ENCODE data around the gene SETD6.

DNA sequence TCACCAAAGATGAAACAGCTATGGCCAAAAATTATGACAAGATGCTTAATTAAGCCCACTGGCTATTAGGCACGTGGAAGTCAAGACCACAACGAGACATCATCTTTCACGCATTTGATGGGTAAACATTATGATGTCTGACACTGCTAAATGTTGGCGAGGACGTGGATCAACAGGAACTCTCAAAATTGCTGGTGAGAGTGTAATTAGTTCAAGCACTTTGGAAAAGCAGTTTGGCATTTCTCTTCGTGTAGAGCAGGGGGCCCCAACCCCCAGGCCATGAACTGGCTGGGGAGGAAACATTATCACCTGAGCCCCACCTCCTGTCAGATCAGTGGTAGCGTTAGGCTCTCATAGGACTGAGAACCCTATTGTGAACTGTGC lies 39.6 kb upstream of the ADGRG1 start:
- PRO-cap = no peak

DNA sequence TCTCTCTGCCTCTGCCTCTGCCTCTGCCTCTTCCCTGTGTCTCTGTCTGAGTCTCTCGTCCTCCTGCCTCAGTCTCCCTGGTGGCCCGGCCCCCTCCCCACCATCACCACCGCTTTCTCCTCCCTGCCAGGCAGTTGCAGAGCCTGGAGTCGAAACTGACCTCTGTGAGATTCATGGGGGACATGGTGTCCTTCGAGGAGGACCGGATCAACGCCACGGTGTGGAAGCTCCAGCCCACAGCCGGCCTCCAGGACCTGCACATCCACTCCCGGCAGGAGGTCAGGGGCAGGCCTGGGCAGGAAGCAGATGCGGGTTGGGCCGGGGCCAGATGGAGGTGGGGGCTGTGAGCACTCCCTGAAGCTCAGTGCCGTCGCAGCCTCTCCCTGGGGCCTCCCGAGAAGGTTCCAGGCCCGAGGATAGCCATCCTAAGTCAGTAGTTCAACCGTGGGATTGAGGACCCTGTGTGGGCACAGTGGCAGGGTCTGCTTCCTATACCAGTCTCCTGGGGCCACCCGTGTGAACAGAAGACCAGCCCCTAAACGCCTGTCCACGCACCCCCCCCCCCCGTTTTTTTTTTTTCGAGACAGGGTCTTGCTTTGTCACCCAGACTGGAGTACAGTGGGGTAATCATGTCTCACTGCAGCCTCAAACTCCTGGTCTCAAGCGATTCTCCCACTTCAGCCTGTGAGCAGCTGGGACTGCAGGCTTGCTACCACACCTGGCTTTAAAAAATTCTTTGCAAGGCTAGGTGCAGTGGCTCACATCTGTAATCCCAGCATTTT lies 14.1 kb upstream of the ADGRG3 start:
- PRO-cap = no peak

DNA sequence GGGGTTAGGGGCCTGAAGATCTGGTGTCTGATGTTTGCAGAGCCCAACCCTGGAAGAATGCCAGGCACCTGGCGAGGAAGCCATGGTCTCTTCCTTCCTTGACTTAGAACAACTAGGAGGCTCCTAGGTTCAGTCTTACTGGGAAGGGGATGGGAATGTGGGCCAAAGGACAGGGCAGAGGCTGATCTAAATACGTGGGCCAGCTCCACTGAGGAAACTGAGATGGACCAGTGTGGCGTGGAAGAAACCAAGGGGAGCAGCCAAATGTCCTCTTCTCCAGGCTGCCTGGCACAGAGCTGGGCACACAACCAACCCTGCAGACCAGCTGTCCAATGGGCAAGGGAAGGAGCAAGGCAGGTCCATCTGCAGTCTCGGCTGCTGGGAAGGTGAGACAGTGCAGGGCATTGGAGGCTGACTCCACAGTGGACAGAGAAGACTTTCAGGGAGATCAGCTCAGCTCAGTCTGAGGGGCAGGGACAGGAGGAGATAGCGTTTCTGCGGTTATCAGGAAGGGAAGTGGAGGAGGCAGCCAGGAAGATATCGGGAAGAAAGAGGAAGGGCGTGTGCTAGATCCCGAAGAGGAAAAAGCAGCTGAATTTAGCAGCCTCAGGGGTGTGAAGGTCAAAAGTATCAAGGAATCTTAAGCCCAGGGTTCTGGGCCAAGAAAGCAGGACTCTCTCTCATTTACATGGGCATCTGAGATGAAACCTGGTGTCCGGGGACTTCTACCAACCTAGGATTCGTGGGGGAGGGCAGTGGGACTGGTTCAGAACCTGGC lies 2.0 kb downstream of the KIFC3 start:
- PRO-cap = no peak

DNA sequence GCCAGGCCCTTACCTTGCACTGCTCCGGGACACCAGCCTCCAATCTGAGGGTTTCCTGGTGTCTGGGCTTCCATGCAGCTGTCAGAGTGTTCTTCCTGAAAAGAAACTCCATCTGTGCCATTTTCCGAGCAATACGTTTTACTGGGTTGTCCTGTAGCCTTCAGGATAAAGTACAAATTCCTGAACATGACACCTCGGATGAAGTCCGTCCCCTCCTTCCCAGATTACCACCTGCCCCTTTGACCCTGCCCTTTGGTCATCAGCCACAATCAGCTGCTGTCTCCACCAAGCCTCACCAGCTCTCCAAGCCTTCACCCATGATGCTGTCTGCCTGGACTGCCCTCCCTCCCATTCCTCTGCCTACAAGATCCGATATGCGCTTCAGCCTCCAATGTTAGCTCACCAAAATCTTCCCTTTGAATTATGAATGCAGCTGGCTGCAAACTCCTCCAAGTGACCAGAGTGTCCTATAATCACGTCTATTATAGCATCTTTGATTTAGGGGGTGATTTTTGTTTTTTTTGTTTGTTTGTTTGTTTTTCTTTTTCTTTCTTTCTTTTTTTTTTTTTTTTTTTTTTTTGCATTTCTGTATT lies 60.5 kb upstream of the KIFC3 start:
- PRO-cap = no peak

DNA sequence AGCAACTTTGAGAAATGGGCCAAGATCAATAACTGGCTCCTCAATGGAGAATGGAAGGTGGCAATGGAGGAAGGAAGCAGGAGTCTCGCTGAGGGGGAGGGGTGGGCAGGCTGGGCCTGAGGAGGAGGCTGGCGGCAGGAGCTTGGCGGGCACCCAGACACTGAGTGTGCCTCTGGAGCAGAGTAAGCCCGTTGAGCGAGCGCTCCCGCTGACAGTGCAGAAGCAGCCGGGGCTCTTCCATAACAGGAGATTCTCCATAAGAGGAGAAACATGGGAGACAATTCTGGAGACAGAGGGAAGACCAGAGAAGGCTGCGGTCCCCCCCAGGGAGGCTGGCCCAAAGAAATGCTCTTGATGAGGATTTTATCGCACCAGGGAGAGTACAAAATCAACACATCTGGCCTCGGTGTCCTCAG lies 2.9 kb upstream of the MMP15 start:
- PRO-cap = no peak

DNA sequence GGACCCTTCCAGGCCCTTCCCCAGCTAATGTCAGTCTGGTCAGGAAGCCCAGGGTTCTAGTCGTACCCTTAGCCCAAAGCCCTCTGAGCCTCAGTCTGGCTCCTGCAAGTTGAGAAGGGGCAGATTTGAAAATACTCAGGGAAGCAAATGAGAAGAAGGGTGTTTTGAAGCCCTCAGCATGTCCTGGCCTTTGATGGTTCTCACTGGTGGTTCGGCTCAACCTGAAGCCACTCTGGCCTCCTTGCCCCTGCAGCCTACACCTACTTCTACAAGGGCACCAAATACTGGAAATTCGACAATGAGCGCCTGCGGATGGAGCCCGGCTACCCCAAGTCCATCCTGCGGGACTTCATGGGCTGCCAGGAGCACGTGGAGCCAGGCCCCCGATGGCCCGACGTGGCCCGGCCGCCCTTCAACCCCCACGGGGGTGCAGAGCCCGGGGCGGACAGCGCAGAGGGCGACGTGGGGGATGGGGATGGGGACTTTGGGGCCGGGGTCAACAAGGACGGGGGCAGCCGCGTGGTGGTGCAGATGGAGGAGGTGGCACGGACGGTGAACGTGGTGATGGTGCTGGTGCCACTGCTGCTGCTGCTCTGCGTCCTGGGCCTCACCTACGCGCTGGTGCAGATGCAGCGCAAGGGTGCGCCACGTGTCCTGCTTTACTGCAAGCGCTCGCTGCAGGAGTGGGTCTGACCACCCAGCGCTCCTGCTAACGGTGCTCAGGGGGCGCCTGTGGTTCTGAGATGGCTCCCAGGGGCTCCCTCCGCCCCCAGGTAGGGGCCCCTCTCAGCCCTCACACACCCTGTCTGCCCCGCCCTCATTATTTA lies 19.4 kb downstream of the MMP15 start:
- PRO-cap = no peak

- PRO-cap = no peak
These were observed 14.4 kb downstream of the CFAP20 start for GRCh38 chr16:58114627-58115375.

DNA sequence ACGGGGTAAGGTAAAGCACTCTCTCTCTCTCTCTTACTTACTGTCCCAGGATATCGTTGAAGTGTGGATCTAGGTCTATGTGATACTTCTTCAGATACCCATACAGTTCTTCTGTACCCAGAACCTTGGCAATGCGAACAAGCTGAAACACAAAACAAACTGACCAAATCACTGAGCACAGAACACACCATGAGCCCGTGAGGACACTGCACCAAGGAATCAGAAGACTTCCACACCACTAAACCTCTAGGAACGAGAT lies 31.4 kb downstream of the CSNK2A2 start:
- PRO-cap = no peak

- PRO-cap = no peak
These were observed 23.4 kb upstream of the PRSS54 start for GRCh38 chr16:58318241-58318610.

DNA sequence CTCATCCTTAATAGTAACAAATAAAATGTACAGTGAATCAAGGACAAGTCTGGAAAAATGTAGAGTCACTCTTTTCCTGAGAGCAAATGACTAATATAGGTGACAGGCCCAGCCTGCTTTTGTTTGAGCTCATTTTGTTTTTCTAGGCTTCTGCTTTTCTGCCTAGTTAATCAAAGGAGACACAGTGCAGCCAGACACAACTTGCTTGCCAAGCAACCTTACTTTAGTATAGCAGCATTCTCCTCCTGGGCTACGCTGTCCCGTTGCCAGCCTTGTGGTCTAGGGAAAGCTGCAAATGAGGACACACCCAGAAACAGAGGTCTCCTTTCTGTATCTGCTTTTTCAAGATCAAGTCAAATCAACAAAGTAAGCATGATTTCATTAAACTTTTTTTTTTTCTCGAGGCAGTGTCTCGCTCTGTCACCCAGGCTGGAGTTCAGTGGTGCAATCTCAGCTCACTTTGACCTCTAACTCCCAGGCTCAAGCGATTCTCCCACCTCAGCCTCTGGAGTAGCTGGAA lies 17.1 kb downstream of the GINS3 start:
- PRO-cap = no peak

DNA sequence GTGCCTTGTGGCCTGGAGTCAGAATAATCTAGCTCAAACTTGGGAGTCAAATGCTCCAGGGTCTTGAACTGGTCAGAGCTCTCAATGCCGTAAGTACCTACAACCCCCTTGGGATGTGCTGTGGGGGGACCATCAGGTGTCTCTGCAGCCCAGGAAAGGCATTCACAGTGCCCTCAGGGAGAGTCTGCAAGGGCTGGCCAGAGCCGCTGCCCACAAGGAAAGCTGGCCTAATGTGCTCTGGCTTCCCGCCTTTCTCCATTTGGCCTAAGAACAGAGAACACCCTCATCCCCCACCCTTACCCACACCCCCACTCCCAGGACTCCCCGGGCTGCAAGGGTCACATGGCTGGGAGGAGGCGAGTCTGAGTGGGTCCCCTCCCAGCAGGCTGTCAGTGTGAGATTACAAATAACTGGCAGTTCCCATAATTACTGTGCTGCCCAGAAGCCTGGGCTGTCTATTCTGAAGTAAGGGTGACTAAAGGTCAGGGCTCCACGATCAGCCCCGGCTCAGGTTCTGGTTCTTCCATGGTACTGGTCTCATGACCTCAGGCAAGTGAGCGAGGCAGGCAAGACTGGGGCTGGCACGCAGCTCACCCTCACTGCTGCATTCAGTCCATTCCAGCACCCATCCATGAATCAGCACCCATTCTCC lies 41.7 kb downstream of the GINS3 start:
- PRO-cap = no peak

GRCh38 chr16:58462034-58462500 lies 37.9 kb upstream of the NDRG4 start:
- PRO-cap = no peak

DNA sequence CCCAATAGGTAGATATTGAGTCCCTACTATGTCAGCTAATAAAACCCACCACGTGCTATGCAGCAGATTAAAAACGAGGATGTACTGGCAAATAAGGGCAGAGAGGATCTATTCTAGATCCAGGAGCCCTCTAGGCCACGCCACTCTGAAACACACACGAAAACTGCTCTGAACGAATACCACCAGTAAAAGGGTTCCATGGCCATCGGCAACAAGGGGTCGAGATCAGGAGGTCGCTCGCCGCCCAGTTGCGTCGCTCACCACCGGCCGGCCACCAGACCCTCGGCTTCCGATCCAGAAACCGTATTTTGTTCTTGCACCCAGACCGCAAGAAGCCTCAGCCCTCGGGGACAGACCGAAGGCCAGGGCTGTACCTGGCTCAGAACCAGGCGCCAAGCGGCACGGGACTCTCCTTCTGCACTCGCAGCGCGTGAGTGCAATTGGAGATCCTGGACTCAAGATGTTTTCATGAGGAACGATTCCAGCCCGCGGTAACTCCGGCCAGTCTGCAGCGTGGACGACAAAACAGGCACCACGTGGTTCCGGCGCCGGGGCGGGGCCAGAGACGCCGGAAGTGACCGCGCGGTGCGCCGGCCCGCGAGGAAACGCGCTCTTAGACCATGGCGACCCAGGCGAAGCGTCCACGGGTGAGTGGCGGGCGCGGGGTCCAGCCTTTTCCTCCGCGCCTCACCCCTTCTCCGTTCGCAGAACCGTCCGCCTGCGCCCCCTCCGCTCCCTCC lies at the start of gene SETD6:
Gene SETD6 (plus strand): TSS at position 600 of the 740 bp plus-strand sequence.
- PRO-cap = bidirectional peak, plus-strand start at position 600 of the sequence, minus-strand start at position 442 of the sequence

DNA sequence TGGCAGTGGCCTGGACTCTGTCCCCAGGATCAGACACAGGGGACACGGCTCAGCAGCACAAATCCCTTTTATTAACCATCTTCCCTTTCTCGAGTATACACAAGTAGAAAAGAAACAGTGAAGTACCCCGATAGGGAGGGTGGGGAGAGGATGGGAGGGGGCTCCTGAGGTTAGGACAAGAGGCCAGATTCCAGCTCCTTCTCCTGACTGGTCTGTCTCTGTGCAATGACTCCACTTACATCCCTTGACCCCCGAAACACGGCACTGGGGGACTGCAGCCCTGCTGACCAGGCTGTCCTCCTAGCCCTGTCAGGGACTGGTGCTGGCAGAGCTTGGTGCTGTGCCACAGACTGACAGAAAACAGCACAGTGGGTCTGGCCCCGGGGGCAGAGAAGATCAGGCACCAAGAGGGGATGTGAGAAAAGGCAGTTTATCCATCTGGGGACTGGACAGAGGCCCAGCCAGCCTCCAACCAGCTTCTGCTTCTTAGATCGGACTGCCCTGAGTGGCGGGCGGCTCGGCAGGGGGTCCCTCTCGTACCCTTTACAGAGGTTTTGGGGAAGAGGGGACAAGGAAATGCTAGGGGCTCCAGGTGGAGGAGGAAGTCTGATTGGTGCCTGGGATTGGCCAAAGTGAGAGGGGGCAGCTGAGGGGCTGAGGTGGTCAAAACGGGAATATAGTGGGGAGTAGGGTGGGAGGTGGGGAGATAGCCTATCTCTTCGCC lies 19.3 kb downstream of the SLC38A7 start:
- PRO-cap = no peak

DNA sequence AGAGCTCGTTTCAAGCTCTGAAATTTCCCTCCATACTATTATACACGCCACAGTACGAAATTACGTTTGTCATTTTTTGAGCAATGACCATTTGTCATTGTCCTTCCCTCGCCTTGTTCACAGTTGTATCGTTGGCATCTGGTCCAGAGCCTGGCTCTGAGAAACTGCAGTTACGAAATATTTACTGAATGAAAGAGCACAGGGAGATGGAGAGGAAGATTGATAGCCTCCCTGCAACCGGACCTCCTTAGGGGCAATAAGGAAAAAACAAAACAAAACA lies 960 bp downstream of the GOT2 start:
- PRO-cap = no peak

- PRO-cap = no peak
These were observed 118.3 kb upstream of the GOT2 start for GRCh38 chr16:58852323-58852861.

DNA sequence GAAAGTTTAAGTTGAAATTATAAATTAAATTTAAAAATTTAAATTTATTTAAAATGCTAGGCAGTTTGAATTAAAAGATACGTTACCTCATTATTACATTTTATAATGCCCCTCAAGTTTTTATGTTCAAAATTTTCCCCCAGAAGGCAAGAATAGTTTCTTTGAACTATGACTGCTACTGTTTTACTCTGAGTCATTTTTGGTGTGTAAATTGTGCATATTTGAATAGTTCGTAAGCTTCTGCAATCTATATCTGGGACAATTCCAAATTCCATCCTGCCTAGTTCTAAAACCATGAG lies 839.7 kb upstream of the GOT2 start:
- PRO-cap = no peak

- PRO-cap = no peak
These were observed 590.7 kb downstream of the CDH8 start for GRCh38 chr16:61445614-61445940.

GRCh38 chr16:61801688-61802126 lies 234.5 kb downstream of the CDH8 start:
- PRO-cap = unidirectional peak, minus-strand start at chr16:61801840

GRCh38 chr16:64864218-64864665 lies 257.6 kb downstream of the CDH11 start:
- PRO-cap = no peak

Data from progenitor cell of endocrine pancreas (in vitro differentiated cells).